Measurements from ENCODE around the gene COX4I2.

- RAMPAGE, long total RNA: no peak
- RRBS: 8% methylated on average over 87 of the region's 157 CpGs
Measured at GRCh38 chr20:26208342-26209679, 512.2 kb upstream of the ZNF337 start.

DNA sequence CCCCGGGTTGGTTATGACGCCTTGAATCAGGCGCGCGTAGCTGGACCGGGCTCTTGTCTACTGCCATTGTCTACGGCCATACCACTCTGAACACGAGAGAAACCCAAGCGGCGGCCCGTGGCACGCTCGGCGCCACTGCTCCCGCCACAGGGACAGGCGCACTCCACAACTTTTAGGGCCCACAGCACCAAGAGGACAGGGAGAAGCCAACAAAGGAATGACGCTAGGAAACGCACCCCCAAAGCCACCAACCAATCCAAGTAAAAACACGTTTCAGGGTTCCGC is 1849.3 kb upstream of the DEFB115 start:
- RAMPAGE, long total RNA: no peak
- RRBS: no CpG with 5 or more reads among the region's 20 CpGs

- RAMPAGE, long total RNA: no peak
- RRBS: no CpG with 5 or more reads among the region's 7 CpGs
Measured at GRCh38 chr20:30288843-30289278, 968.6 kb upstream of the DEFB115 start.

- RAMPAGE, long total RNA: no peak
- RRBS: 17% methylated on average over 1 of the region's 40 CpGs
Measured at GRCh38 chr20:30289279-30290342, 967.9 kb upstream of the DEFB115 start.

DNA sequence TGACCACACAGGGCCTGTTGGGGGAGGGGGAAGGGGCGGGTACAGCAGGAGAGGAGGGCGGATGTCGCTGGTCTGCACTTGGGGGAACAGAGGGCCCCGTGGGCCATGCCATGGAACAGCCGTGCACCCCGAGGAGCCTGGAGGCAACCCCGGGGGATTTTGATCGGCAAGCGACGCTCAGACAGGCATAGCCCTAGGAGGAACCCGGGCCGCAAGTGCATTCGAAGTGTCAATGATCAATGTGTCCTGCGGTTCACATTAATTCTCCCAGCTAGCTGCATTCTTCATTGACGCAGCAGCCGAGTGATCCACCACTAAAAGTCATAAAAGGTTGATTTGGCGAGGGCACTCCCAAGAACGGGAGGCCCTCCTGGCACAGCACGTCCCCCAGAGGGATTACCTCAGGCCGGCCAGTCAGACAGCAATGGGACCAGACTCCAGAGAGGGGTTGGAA is 772.7 kb upstream of the DEFB115 start:
- RAMPAGE, long total RNA: no peak
- RRBS: no CpG with 5 or more reads among the region's 20 CpGs

GRCh38 chr20:30723783-30724486 is 533.5 kb upstream of the DEFB115 start:
- RAMPAGE, long total RNA: no peak
- RRBS: no CpG with 5 or more reads among the region's 50 CpGs

DNA sequence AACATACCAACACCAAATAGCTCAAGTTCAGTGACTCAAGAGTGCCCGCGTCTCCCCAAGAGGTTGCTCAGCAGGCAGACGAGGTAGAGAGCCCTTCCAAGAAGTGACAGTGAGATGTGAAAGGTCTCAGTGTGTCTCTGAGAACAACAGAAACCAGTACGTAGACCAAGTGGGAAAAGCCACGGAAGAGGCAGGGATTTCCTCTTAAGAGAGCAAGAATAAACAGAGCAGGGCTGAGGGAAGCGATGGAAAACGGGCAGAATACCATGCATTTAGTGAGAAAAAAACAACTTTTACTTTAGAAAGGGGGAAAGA is 516.0 kb upstream of the DEFB115 start:
- RAMPAGE, long total RNA: no peak
- RRBS: no CpG with 5 or more reads among the region's 7 CpGs

DNA sequence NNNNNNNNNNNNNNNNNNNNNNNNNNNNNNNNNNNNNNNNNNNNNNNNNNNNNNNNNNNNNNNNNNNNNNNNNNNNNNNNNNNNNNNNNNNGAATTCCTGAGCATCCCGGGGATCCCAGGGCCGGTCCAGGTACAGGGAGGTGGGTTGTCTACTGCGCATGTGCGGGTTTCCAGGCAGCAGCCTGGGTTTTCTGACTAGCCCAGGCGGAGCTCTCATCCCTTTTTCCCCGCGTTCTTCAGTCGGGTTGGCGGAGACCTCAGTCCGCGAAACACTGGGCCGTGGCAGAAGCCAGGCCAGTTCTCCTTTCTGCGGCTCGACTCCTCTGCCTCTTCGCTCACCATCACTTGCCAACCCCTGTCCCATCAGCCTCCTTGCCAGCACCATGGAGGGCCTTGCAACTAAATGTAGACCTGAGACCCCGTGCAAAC is 445.6 kb upstream of the DEFB115 start:
- RAMPAGE, long total RNA: no peak
- RRBS: no CpG with 5 or more reads among the region's 16 CpGs

GRCh38 chr20:31517224-31517851 is 3.1 kb downstream of the HM13 start:
- RAMPAGE, long total RNA: no peak
- RRBS: no CpG with 5 or more reads among the region's 6 CpGs

GRCh38 chr20:31606766-31607870 is 2.0 kb downstream of the ID1 start:
- RAMPAGE, long total RNA: no peak
- RRBS: no CpG with 5 or more reads among the region's 11 CpGs

DNA sequence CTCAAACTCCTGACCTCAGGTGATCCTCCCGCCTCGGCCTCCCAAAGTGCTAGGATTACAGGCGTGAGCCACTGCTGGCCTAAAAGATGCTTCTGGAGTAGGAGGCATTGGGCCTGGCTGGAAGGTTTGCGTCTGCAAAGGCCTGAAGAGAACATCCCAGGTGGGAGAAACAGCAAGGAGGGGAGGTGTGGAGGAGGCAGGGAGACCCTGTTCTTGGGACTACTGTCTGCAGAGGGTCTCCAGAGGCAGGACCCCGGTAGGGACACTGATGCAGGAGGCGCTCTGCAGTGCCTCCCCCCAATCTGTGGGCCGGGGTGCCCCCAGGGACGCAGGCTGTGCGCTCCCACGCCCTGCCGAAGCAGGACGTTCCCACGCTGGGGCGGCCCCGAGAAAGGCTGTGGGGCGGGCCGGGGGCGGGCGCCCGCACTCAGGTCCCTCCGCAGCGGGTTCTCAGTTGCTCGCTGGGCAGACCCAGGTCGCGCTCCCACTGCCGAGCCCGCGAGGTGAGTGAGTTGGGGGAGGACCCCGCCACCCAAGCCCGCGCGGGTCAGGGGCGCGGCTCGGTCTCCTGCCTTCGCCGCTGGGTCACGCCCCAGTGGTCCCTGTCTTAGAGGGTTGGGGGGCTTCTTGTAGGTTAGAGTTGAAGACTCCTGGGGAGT is at the start of gene COX4I2:
COX4I2 (plus strand) TSS at position 453 of the 659 bp plus-strand sequence.
- RAMPAGE, long total RNA: no peak
- RRBS: 10% methylated on average over 9 of the region's 38 CpGs

- RAMPAGE, long total RNA: no peak
- RRBS: no CpG with 5 or more reads among the region's 10 CpGs
Measured at GRCh38 chr20:31665638-31666153, 28.0 kb downstream of the COX4I2 start.

DNA sequence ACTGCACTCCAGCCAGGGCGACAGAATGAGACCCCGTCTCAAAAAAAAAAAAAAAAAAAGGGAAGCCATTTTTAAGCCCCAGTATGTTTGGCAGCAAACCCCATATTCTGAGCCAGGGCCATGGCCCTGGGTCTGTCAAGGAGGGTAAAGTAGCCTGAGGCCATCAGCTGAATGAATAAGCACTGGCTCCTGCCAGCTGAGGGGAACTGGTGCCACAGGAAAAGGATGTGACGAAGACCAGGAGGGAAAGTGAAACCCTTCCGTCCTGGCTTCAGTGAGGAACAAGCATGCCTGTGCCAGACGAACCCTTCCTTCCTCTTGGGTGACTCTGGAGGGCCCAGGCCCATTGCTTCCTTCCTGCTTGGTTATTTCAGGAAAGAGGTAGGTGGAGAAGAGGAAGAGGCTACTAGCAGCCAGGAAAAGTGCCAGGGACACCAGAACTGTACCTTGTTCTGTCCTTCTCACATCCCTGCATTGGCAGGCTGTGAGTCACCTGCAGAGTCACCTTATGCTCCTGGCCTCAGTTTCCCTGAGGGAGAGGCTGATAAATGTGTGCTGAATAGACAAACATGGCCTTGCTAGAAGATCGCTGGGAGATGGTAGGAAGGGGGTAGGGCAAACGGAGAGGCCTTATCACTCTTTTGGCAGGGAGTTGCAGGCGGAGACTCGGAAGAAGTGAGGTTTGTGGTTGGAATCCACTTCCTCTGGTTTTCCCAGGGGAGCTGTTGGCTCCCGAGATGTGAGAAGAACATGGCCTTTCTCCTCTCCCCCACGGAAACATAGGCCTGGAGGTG is 37.3 kb downstream of the COX4I2 start:
- RAMPAGE, long total RNA: no peak
- RRBS: no CpG with 5 or more reads among the region's 11 CpGs

DNA sequence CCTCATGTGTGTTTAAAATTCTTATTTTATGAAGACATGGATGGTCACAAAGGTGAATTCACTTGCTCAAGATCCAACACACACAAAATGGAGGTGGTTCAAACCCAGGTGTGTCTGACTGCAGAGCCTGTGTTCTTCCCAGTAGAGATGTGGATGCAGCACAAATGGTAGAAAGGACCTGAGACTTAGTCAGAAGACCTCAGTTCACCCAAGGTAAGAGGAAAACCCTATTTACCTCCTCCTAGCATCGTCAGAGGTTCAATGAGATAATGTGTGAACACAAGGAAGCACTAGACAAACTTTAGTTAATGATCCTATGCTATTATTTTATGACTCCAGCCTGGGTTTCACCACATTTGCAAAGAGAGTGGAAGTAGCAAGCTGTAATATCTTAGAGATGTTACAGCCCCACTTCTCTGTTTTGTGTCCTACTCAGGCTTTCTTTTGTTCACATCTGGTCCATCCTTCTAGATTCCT is 36.5 kb downstream of the BCL2L1 start:
- RAMPAGE, long total RNA: no peak
- RRBS: no CpG with 5 or more reads among the region's 1 CpG

- RAMPAGE, long total RNA: no peak
- RRBS: no CpG with 5 or more reads among the region's 5 CpGs
Measured at GRCh38 chr20:31691530-31692490, 30.9 kb downstream of the BCL2L1 start.

DNA sequence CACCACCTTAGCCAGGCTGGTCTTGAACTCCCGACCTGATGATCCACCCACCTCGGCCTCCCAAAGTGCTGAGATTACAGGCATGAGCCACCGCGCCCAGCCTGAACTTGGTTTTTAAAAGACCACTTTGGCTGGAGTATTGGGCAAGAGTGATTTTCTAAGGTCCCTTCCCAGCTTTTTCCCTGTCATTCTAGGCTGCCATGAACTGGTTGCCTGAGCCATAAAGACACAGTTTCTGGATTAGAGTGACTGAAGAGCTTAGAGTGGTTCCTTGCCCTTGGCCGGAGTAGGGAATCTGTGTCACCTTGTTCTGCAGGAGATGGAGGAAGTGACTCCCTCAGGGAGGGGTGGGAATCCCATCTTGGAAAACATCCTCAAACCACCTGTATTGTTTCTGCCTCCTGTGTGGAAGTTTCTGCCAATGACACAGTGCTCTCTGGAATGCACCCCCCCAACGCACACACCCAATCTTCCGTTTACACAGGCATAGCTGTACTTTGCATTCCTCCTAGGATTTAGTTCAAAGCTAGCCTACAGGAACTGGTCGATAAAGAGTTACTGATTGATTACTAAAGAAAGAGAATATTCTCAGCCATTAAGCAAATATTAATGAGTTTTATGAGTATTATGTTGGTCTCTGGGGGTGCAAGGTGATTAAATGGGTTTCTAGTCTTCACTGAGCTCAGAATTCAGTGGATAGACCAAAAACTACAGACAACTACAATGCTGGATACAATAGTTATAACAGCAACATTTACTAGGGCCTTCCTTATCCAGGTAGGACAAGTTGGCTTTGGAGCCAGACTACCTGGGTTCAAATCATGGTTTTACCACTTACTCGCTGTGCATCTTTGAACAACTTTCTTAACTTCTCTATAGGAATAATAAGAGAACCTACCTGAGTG is 18.1 kb downstream of the BCL2L1 start:
- RAMPAGE, long total RNA: no peak
- RRBS: no CpG with 5 or more reads among the region's 9 CpGs

GRCh38 chr20:31706423-31707109 is 16.1 kb downstream of the BCL2L1 start:
- RAMPAGE, long total RNA: no peak
- RRBS: no CpG with 5 or more reads among the region's 2 CpGs

DNA sequence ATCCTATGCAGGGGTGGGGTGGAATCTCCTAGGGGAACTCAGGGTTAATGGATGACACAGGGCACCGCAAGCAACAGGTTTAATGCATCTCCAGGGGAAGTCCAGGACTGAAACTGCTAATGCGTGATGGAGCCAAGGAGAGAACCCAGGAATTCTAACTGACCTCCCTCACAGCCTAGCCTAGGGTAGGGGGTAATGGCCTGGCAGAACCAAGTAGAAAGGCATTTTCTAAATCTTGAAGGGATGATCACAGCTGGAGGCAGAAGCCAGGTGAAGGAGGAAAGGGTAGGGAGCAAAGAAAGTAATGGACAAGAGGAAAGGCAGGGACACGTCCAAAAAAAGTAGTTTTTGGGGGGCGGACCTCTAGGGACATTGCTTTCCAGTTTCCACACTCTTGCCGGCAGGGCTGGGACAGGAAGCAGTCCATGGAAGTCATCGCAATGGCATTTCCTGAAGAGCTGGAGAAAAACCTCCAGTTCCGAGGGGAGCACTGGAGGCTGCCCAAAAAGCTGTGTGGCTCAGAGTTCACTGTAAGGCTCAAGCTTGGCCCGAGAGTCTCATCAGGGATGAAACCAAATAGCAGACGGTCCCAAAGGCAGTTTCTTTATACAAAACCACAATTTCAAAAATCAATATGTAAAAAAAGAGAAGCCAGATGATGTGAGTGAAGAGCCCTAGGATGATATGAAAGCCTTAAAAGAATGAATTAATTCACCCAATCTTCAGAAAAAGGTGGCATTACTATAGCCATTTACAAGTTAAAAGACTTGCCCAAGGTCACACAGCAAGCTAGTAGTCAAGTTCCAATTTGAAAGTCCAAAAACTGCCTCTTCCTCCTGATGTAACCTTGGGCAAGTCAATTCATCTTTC is 9.4 kb downstream of the BCL2L1 start:
- RAMPAGE, long total RNA: no peak
- RRBS: no CpG with 5 or more reads among the region's 9 CpGs

DNA sequence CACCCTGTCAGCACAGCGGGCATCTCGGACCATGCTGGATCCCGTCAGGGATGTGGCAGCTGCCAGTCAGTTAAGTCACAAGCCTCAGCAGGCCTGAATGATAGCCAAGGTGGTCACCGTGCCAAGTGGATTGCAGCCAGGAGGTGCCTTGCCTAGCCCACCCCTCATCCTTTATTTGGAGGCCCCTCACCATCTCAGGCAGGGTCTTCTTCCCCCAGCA is 7.3 kb upstream of the MYLK2 start:
- RAMPAGE, long total RNA: no peak
- RRBS: no CpG with 5 or more reads among the region's 4 CpGs

DNA sequence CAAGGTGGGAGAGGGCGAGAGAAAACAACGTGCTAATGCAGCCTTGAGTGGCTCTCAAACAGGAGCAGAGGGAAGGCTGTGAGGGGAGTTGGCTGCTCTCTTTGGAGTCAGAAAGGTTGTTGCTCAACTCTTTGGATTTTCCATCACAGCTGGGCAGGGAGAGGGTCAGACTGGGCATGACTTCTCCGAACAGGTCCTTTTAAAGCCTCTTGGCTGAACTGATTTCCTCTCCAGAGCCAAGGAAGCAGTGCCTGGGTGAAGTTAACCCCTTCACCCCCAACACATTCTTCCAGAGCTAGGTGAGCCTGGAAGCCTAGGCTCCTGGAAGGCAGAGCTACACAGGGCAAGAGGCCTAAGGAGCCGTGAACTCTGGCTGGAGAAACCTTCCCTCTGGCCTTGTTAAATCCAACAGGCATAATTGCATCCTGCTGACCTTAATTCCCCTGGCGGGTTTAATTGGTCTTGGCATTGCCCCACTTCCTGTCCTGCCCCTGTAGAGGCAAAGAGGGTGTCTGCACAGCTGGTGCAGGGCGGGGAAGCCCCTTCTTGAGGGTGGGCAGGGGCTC is 3.7 kb upstream of the MYLK2 start:
- RAMPAGE, long total RNA: no peak
- RRBS: no CpG with 5 or more reads among the region's 6 CpGs

All from epithelial cell of proximal tubule (primary cell).